Testis (tissue), 5 donors: ENCODE measurements around the genes SCCPDH, OR2M3, OR2T4 and OR2T2.

- PRO-cap, 3 experiments, result no peak in any of the 3 experiments
- RAMPAGE, long total RNA, 2 experiments, result no peak in any of the 2 experiments
- RRBS, result no CpG with 5 or more reads among the region's 4 CpGs
Measured at GRCh38 chr1:246087005-246087666, 419.9 kb downstream of the SMYD3 start.

DNA sequence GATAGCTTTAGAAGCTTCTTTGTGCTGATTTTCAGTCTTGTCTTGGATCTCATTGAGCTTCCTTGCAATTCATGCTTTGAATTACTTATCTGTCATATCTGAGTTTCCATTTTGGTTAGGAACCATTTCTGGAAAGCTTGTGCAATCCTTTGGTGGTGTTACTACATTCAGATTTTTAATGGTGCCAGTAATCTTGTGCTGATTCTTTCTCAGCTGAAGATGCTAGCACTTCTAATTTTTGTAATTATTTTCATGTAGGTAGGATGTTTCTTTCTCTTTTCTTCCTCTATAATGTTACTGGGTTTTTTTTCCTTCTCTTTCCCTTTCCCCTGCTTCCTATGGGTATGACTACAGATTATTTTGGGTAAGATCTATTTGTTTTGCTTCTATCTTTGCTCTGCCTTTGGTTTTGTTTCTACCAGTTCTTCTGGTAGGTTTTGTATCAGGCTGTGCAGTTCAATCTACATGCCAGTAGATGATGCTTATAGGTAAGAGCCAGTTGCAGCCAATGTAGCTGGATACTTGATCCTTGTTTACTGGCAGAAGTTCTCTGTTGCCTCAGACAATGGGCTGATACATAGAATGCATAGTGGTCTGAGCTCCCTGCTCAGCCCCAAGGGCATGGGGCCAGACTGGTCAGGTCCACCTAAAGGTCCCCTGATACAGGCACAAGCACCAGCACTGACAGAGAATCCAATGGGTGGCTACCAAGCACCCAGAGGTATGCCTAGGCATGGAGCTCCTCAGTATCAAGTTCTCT lies 247.8 kb downstream of the SMYD3 start:
- PRO-cap, 3 experiments, result no peak in any of the 3 experiments
- RAMPAGE, long total RNA, 2 experiments, result no peak in any of the 2 experiments

DNA sequence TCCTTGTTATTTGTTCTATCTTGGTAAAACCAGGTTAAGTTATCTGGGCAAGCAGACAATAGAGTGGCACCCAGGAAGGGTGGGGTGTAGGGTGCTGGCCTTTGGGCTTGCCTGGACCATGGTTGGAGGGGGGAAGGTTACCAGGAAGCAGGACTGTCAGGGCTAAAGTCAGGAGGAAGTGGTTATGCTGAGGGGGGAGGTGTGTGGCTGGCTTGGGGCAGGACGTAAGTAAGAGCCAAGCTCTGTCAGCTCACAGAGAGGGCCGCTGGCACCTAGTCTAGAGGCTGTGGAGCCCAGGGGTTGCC lies 20.3 kb upstream of the SMYD3 start:
- PRO-cap, 3 experiments, result no peak in any of the 3 experiments
- RAMPAGE, long total RNA, 2 experiments, result no peak in any of the 2 experiments
- RRBS, result no CpG with 5 or more reads among the region's 2 CpGs

- PRO-cap, 3 experiments, result no peak in any of the 3 experiments
- RAMPAGE, long total RNA, 2 experiments, result no peak in any of the 2 experiments
- RRBS, result no CpG with 5 or more reads among the region's 4 CpGs
Measured at GRCh38 chr1:246577560-246578145, 11.4 kb downstream of the CNST start.

DNA sequence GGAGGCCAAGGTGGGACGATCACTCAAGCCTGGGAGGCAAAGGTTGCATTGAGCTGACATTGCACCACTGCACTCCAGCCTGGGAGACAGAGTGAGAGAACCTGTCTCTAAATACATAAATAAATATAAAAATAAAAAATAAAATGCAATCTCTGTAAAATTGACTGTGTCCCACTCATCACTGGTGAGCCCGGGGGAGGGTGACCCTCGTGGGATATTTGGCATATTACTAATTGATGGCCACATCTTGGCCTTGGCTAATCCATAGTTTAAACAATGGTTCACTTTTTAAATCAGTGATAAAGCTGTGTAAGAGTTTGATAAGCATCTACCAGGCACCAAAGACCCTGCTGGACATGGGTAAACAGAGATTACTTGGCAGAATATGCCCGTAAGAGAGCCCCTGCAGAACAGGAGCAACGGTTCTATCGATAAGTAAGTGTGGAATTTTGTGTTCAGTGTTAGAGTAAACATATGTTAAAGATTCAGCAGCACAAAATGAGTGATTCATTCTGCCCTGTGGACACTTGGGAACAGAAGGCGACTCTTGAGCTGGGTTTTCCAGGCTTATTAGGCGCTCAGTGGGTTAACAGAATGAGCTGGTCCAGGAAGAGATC lies 55.7 kb downstream of the CNST start:
- PRO-cap, 3 experiments, result no peak in any of the 3 experiments
- RAMPAGE, long total RNA, 2 experiments, result no peak in any of the 2 experiments
- RRBS, result no CpG with 5 or more reads among the region's 8 CpGs

- PRO-cap, 3 experiments, result peak in 1 of 3 experiments; most common minus-strand start chr1:246699205 (in 1)
- RAMPAGE, long total RNA, 2 experiments, result no peak in any of the 2 experiments
- RRBS, result 23% methylated on average over 5 of the region's 17 CpGs
Measured at GRCh38 chr1:246699071-246699597, 25.1 kb upstream of the SCCPDH start.

GRCh38 chr1:246723743-246724689 lies at the start of gene SCCPDH:
TSS of gene SCCPDH (plus strand) at chr1:246724409.
- PRO-cap, 3 experiments, result peak in 3 of 3 experiments; most common plus-strand start chr1:246724095 (in 2); most common minus-strand start chr1:246724237 (in 1)
- RAMPAGE, long total RNA, 2 experiments, result start-site peak on the plus strand in 2 of 2 experiments, at chr1:246724306-246724439 at its widest, 5,584 to 9,198 reads per replicate
- RRBS, result 1% methylated on average over 43 of the region's 98 CpGs

DNA sequence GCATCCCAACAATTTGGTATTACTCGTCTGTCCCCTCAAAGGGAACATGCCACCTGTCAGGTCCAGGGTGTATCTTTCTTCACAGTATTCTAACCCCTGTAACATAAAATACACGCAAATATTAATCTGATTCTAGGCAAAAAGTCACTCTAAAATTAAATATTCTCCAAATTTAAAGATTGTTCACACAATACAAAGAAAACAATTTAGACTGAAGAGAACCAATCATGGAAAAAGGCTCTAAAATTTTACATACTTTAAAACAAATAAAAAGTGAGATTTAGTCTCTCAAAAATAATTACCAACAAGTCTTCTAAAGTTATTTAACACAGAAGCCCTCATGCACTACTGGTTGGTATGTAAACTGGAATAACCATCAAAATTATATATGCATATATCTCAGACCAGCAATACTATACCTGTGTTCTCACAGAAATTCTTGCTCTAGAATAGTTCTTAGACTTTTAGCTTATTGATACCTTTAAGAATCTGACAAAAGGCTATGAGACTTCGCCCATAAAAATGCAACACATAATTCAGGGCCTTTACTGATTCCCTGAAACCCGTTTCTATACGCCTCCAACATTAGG lies 29.1 kb downstream of the AHCTF1 start:
- PRO-cap, 3 experiments, result no peak in any of the 3 experiments
- RAMPAGE, long total RNA, 2 experiments, result no peak in any of the 2 experiments
- RRBS, result no CpG with 5 or more reads among the region's 5 CpGs

- PRO-cap, 3 experiments, result peak in 1 of 3 experiments; most common minus-strand start chr1:246962015 (in 1)
- RAMPAGE, long total RNA, 2 experiments, result no peak in any of the 2 experiments
- RRBS, result no CpG with 5 or more reads among the region's 4 CpGs
Measured at GRCh38 chr1:246961744-246962137, 30.0 kb upstream of the AHCTF1 start.

- PRO-cap, 3 experiments, result no peak in any of the 3 experiments
- RAMPAGE, long total RNA, 2 experiments, result no peak in any of the 2 experiments
- RRBS, result no CpG with 5 or more reads among the region's 5 CpGs
Measured at GRCh38 chr1:247150471-247151234, 21.2 kb downstream of the ZNF124 start.

DNA sequence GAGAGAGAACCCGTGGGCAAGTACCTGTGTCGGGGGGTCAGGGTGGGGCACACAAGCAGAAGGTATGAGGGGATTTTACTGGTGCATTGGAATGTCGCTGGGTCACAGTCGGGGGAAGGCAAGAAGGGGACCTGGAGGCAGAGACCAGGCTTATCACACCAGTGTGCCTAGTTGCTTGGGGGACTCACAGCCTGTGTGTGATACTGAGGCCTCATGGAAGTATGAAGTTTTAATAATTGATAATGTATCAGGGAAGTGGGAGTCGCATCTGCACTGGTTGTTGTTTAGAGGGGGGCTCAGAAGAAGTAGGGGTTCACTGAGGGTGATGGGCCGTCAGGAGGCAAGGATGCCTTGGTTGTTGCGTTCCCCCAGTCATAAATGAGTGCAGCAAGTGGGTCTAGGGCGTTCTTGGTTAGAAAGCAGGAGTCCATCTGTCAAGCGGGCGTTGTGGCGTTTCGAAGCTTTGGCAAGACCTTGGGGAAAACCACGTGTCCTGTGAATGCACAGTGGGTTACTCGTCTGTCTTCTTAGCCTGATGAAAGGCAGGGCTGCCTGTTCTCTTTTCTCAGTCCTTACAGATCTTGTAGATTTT lies 6.1 kb upstream of the ZNF496 start:
- PRO-cap, 3 experiments, result no peak in any of the 3 experiments
- RAMPAGE, long total RNA, 2 experiments, result no peak in any of the 2 experiments
- RRBS, result no CpG with 5 or more reads among the region's 14 CpGs

GRCh38 chr1:247432521-247433064 lies 16.6 kb downstream of the NLRP3 start:
- PRO-cap, 3 experiments, result no peak in any of the 3 experiments
- RAMPAGE, long total RNA, 2 experiments, result no peak in any of the 2 experiments
- RRBS, result no CpG with 5 or more reads among the region's 5 CpGs

DNA sequence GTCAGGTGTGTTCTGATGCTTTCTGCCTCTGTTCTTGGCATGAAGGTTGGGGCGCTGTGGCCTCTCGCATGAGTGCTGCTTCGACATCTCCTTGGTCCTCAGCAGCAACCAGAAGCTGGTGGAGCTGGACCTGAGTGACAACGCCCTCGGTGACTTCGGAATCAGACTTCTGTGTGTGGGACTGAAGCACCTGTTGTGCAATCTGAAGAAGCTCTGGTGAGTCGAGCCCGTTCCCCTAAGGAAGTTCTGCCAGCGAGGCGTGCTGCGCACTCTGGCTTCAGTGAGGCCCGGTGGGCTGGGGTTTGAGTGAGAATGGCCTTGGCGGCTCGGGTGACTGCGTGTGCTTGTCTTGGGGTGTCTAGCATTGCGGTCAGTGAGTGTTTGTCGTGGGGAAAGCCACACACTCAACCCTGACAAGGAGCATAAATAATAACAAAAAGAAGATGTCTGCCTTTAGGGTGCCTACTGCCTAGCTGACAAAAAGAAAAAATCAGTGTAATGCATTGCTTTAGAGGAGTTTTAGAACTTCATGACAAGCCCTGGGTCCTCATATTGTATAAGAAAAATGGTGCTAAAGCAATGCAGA lies 18.2 kb downstream of the NLRP3 start:
- PRO-cap, 3 experiments, result no peak in any of the 3 experiments
- RAMPAGE, long total RNA, 2 experiments, result no peak in any of the 2 experiments
- RRBS, result no CpG with 5 or more reads among the region's 17 CpGs

DNA sequence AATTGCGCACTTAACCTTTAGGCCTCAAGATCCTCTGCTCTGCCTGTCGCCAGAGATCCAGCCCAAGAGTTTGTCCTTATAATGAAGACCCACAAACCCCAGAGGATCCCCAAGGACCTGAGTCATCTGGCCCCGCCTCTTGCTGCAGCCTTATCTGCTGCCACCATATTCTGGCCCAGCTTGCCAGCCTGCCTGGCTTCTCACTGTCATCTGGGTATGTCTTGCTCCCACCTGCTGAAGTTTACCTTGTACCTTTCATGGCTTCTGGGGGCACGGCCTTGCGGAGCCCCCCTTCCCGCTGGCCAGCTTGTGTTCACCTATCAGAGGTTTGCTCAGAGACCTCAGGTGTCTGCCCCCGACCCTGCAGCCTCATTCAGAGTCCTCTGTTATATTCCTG lies 1.7 kb upstream of the TRIM58 start:
- PRO-cap, 3 experiments, result no peak in any of the 3 experiments
- RAMPAGE, long total RNA, 2 experiments, result no peak in any of the 2 experiments
- RRBS, result no CpG with 5 or more reads among the region's 7 CpGs

GRCh38 chr1:248197054-248197391 lies at the start of gene OR2M3:
TSS of gene OR2M3 (plus strand) at chr1:248197265.
- PRO-cap, 3 experiments, result no peak in any of the 3 experiments
- RAMPAGE, long total RNA, 2 experiments, result no peak in any of the 2 experiments
- RRBS, result no CpG with 5 or more reads among the region's 2 CpGs

DNA sequence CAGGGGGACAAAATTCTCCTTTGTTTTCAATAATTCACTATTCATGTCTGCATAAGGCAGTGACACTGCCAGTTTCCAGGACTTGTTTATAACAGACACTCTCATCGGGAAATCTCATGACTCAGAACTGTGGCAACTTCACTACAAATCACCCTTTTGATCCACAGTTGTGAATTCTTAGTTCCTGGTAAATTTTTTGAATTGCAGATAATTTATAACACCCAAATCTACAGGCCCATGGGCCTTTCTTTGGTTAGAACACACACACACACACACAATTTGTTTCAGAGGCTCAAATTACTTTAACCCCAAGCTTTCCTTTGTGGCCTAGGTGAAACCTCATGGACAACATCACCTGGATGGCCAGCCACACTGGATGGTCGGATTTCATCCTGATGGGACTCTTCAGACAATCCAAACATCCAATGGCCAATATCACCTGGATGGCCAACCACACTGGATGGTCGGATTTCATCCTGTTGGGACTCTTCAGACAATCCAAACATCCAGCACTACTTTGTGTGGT lies at the start of gene OR2T4:
TSS of gene OR2T4 (plus strand) at position 426 of the 526 bp plus-strand sequence.
- PRO-cap, 3 experiments, result no peak in any of the 3 experiments
- RAMPAGE, long total RNA, 2 experiments, result no peak in any of the 2 experiments
- RRBS, result no CpG with 5 or more reads among the region's 3 CpGs

GRCh38 chr1:248445267-248445764 lies at the start of gene OR2T2:
TSS of gene OR2T2 (plus strand) at chr1:248445637.
- PRO-cap, 3 experiments, result no peak in any of the 3 experiments
- RAMPAGE, long total RNA, 2 experiments, result no peak in any of the 2 experiments
- RRBS, result no CpG with 5 or more reads among the region's 3 CpGs

DNA sequence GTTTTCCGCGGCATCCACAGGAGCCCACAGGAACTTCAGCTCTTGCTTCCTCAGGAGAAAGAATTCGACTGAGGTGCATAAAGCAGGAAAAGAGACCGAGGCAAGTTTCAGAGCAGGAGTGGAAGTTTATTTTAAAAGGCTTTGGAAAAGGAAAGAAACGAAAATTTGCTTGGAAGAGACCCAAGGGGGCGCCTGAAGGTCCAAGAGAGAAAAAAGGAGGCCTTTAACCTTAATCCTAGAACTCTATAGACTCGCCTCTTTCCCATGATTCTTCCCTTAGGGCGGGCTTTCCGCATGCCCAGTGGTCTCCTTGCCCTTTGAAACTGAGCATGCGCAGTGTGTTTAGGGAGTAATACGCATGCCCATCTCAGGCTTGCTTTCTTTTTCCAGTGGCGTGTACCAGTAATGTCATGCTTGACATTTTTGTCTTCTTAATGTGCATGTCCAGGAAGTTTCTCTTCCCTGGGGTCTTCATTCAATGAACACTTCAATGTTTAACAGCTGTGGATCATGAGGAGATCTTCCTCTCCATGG lies 24.6 kb downstream of the LYPD8 start:
- PRO-cap, 3 experiments, result no peak in any of the 3 experiments
- RAMPAGE, long total RNA, 2 experiments, result start-site peak on the plus strand in 1 of 2 experiments, centred at position 348 of the sequence, 6 reads per replicate; start-site peak on the minus strand in 2 of 2 experiments, centred at positions 255 to 270 of the sequence, 13 to 14 reads per replicate
- RRBS, result no CpG with 5 or more reads among the region's 12 CpGs

- PRO-cap, 3 experiments, result no peak in any of the 3 experiments
- RAMPAGE, long total RNA, 2 experiments, result no peak in any of the 2 experiments
- RRBS, result no CpG with 5 or more reads among the region's 6 CpGs
Measured at GRCh38 chr1:248825227-248825417, 593 bp downstream of the SH3BP5L start.

DNA sequence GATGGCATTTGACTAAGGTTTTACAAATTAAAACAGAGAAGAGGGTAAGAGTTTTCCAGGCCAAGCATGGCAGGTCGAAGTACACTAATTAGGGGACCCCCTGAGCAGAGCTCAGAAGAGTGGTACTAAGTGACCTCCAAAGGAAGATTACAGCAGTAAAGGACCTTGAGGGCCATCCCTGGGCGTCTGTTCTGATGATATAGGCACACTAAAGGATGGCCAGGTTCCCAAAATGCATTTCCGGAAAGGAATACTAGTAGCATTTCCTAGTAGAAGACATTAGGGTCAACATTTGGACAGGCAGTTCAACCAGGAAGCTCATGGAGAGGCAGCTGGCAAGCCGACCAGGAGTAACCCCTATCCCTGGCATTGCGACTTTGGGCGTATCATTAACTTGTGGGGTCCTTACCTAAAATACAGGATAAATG lies 634 bp upstream of the ZNF672 start:
- PRO-cap, 3 experiments, result no peak in any of the 3 experiments
- RAMPAGE, long total RNA, 2 experiments, result no peak in any of the 2 experiments
- RRBS, result no CpG with 5 or more reads among the region's 6 CpGs